GM12891 (cell line): ENCODE data around the genes FUCA1 and IL22RA1.

GRCh38 chr1:23224908-23225480 lies 7.7 kb upstream of the HTR1D start:
- RRBS: no CpG with 5 or more reads among the region's 14 CpGs

DNA sequence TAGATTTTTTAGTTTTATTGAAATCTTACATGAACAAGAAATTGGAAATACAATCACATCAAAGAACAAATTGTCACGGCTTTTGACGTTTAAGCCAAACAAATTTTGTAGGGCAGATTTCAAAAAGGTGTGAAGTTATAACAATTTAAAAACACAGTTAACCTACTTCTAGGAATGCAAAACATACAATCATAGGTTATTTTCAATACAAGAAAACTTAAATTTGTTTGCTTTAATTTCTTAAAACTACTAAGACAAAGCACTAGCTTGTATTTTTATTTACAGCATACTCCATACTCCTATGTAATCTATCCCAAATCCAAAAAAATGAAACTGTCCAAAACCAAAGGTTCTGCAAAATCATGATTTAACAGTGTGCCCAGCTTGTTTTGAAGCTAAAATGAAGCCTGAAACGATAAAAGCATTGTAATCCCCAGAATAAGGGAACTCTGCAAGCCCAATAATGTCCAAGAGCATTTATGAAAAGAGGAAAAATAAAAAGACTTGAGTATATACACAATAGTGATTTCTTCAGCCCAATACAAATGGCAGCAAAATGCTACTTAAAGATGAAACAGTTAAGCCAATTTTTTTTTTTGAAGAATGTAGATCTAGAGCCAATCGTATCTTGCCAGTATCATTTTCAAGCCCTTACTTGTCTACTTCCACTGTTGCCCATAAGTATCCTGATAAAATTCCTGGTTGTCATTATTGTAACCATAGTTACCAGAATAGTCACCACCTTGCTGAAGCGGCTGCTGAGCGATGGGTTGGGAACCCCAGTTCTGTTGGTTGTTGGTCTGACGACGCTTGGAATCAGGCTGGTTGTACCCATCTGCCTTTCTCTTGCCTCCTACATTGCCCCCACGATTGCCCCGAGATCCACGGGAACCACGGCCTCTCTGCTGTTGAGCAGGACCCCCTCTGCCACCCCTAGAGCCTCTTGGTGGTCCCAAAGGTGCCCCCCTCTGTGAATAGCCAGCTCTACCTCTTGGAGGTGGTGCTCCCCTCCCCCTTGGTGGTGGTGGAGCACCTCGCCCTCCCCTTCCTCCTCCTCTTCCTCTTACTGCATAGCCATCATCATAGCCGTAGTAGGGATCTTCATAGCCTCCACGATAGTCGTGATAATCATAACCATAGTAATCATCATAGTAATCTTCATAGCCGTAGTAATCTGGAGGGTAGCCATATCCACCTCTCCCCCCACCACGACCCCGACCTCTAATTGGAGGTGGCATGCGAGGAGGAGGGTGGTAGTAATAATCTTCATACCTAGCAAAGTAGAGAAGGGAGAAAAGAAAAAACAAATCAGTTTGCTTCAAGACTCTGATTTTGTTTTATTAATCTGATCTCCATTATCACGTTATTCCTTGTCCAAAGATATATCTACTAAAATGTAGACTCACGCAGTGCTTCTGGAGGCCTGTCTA lies 33.8 kb downstream of the HNRNPR start:
- RRBS: no CpG with 5 or more reads among the region's 22 CpGs

- RRBS: no CpG with 5 or more reads among the region's 11 CpGs
Observed at GRCh38 chr1:23366484-23367224, 3.0 kb downstream of the ZNF436 start.

GRCh38 chr1:23422969-23423338 lies 1.6 kb downstream of the TCEA3 start:
- RRBS: no CpG with 5 or more reads among the region's 6 CpGs

DNA sequence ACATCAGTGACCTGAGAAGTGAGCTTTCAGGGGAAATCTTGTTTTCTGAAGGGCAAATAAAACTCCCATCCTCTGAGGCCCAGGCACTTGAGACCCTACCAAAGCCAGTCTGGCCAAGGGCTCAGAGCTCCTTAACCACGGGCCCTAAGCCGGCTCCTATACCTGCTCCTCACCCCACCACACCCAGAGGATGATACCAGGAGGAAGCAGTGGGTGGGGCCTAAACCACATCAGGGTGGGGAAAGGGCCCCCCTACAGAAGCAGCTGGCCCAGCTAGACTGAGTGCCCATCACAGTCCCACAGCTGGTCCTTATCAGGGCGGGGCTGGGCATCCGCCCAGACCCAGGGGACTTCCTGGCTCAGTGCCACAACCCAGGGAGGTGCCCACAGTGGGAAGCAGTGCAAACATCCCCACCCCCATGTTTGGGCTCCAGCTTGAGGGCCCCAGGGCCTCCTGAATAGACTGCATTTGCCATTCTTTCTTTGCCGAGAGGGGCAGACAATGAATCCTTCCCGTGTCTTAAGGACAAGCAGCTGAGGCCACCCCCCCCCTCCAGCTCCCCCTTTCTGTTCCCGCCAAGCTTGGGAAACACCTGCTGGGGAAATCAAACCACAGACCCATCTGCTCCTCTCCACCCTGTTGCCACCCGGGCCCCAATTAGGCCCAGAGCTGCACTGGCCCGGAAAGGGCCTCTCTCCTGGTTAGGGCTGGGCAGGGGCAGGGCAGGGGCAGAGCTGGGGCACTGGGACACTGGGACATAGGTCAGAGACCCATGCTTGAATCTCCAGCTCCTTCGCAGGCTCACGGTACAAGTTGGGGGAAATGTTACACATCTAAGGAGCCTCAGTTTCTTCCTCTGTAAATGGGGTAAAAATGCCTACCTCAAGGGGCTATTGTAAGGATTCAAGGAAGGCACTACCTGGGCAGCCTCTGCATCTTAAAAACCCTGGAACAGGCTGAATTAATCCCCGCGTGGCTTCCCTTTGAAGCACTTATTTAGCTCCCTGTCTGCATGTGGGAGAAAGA lies 6.1 kb downstream of the E2F2 start:
- RRBS: no CpG with 5 or more reads among the region's 13 CpGs

- RRBS: 3% methylated on average over 8 of the region's 44 CpGs
Observed at GRCh38 chr1:23554062-23554777, 5.1 kb downstream of the ID3 start.

DNA sequence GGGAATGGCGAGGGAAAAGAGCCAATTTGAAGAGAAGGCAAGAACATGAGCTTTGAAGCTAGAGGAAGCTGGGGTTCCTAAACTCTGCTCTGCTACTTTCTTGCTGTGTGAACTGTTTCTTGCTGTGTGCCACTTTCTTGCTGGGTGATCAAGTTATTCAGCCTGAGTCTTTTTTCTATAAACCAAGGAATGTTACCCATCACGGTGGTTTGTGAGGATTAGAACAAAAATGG lies 3.7 kb downstream of the ID3 start:
- RRBS: no CpG with 5 or more reads among the region's 2 CpGs

DNA sequence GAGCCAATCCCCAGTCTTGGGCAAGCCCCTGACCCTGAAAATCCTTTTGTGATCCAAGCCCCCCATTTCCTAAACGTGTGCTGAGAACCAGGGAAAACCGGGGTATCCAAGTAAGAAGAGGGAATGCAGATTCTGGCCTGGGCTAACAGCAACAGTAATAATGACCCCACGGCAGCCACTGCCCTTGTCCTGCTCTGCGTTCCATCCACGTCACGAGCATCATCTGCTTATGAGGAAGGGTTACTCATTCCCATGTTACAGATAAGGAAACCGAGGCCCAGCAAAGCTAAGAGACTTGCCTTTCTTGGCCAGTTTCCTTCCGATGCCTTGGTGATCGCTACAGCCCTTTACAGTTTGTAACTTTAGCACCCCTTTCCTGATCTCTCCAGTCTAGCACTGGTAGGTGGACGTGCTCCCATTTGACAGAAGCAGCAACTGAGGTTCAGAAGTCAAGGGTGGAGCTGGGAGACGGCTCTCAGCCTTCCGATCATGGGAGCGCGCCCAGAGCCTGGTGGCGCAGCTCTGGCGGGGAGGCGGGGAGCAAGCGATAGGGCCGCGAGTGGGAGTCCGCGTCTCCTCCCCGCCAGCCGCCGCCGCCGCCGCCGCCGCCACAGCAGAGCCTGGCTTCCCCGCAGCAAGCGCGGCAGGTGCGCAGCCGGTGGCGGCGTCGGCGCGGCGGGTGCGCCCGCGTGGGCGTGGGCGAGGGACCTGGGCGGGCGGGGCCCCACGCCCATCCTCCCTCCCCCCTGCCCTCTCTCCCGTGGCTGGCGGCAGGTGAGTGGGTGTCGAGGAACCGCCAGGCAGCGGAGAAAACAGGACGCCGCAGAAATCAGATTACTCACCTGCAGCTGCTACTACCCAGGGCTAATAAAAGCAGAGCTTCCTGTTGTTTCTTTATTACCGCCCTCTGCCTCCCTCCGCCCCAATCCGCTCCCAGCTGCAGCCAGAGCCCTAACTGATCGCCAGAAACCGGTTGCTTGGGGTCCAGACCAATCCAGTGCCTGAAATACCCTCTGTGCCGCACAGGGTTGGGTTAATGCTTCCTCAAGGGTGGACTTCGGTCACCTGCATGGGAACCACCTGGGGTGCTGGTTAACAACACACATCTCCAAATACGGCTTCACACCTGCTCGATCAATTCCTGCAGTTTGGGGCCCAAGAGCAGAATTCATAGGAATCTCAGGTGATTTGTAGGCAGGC lies 60.1 kb upstream of the ID3 start:
- RRBS: no CpG with 5 or more reads among the region's 65 CpGs

DNA sequence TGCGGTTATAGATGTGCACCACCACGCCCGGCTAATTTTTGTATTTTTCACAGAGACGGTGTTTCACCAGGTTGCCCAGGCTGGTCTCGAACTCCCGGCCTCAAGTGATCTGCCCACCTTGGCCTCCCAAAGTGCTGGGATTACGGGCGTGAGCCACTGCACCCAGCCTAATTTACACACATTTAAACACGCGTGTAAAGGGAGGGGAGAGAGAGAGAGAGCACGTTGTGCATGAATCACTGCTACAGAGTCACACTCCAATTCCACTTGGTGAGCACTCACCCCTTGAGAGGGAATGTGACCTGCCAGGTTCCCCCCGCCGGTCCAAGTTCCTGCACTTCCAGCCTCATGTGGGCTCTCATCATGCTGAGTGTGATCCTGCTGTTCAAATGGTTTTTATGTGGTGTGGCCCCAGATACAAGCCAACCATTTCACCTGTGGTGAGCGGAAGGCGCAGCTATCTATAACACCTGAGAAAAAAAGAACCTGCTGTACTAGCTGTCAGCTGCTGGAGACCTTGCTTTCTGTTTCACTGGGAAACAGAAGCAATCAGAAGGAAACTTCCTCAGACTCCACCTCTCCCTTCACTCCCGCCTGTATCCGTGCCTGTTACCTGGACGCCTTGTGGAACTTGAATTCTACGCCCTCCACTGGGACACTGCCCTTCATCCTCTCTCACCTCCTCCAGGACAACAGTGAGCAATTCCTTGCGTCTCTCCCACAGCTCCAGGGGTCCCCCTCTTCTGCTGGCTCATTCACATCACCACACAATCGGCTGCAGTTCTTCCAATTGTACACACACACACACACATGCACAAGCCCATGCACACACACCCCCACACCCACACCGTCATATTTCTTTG lies 64.5 kb upstream of the RPL11 start:
- RRBS: no CpG with 5 or more reads among the region's 22 CpGs

- RRBS: 1% methylated on average over 10 of the region's 62 CpGs
Observed at GRCh38 chr1:23868136-23868842, at the start of gene FUCA1. Gene FUCA1 (minus strand): TSS chr1:23868290.

- RRBS: no CpG with 5 or more reads among the region's 2 CpGs
Observed at GRCh38 chr1:23963422-23964213, 4.0 kb downstream of the PNRC2 start.

DNA sequence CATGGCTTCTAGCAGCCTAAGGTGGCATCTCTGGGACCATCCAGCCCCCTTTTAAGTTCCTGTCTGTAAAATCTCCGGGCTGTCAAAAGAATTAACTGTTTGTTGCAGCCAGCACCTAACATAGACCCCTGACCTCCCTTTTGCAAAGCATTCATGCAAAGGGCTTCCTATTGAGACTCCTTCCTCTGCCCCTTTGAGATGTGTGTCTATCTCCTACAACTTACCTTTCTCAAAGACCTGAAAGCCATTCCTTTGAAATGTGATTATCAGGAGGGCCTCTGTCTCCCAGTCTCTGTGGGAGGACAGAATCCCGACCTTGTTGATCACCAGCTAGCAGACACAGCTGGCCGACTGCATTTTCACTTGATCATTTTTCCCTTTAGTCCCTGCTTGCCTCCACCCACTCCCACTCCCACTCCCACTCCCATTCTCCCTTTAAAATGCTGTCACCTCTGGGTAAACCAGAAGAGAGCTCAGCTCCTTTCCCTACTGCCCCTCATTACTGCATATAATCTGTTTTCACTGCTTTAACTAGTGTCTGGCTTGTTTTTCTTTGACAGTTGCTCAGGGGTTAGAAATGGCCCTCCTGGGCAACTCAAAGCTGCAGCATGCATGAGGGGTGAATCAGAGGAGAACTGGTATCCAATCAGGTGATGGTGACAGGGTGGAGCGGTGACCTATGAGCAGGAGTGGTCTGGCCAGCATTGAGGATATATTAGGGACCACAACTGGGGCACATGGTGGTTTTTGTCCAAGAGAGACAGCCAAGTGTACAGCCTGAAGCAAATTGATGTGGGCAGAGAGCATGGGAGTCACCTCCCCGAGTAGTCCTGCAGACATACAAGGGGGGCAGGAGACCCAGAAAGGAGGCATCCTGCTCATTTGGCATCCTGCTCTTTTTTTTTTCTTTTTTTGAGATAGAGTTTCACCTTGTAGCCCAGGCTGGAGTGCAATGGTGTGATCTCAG lies 42.4 kb upstream of the SRSF10 start:
- RRBS: no CpG with 5 or more reads among the region's 5 CpGs

- RRBS: no CpG with 5 or more reads among the region's 13 CpGs
Observed at GRCh38 chr1:24067975-24068513, 43.9 kb downstream of the MYOM3 start.

GRCh38 chr1:24105689-24106248 lies 6.2 kb downstream of the MYOM3 start:
- RRBS: no CpG with 5 or more reads among the region's 14 CpGs

DNA sequence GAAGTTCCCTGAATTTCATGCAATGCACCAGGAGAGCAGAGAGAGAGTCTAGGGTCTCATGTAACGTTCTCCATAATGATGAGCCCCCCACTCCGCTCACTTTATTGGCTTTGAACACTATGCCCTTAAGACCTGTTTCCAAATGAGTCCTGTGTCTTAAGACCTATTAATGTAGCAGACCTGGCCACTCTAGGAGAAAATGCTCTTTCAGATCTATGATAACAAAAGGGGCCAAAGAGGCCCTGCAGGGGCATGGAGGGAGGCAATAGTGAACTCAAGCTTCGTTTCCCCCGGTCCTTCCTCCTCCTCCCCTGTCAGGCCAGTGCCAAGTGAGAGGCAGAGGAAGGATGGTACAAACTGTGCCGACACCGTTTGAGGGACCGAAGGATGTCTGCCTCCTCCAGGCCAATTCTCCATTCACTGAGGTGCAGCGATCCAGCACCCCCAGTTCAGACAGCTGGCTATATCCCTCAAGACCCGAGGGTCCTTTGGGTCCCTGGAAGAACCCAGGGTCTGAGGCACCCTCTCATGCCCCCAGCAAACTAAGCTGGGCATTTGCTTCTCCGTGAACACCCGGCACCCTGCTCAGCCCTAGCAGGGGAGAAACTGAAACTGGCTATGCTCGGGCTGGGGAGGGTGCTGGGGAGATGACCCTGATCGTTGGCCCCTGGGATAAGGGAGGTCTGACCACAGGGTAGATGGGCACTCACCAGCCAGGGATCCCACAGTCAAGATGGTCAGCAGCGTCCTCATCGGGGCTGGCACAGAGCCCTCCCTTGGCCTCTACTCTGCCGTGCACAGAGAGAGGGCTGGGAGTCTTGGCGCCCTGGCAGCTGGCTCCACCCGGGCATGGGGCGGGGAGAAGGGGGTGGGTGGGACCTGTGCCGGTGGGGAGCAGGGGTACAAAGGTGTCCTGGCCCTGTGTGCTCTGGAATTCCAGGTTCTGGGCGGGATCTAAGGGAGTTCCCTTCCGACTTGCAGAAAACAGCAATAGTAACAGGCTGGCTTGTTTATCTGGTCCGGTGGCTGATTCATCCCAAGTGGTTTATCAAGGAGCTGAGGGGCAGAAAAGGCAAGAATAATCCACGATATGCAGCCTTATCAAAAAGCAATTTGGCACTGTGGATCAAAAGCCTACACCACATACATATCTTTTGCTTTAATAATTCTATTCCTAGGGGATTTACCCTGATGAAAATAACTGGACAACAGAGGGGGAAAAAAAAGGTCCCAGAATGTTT lies at the start of gene IL22RA1:
Gene IL22RA1 (minus strand): TSS at position 811 of the 1,241 bp plus-strand sequence.
- RRBS: no CpG with 5 or more reads among the region's 24 CpGs

DNA sequence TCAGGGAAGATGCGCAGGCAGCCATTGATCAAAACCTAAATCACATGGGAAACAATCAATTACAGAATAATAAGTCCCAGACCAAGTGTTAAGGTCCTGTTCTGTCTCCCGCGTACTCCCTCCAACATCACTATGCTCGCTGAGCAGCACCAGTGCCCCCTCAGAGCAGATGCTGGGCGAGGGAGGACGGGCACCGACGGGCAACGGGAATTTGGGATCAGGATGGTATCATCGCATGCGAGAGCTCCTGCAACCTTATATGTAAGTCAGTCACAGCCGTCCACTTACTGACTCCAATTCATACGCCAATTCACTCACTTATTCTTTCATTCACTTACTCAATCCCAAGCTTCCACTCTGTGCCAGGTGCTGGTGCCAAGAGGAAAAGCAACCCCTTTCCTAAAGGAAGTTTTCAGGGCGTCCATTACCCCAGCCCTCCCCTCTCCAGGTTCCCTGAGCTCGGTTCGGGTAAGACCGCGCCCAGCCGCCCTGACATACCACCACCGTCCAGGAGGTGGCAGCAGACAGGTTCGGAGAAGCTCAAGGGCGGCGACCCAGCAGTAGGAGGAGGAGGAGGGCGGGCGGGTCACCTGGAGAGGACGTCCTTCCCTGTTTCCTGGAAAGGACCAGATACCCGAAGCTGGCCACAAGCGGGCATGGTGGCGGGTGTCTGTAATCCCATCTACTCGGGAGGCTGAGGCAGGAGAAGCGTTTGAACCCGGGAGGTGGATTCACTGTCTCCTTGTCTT lies 7.4 kb upstream of the IL22RA1 start:
- RRBS: no CpG with 5 or more reads among the region's 32 CpGs

DNA sequence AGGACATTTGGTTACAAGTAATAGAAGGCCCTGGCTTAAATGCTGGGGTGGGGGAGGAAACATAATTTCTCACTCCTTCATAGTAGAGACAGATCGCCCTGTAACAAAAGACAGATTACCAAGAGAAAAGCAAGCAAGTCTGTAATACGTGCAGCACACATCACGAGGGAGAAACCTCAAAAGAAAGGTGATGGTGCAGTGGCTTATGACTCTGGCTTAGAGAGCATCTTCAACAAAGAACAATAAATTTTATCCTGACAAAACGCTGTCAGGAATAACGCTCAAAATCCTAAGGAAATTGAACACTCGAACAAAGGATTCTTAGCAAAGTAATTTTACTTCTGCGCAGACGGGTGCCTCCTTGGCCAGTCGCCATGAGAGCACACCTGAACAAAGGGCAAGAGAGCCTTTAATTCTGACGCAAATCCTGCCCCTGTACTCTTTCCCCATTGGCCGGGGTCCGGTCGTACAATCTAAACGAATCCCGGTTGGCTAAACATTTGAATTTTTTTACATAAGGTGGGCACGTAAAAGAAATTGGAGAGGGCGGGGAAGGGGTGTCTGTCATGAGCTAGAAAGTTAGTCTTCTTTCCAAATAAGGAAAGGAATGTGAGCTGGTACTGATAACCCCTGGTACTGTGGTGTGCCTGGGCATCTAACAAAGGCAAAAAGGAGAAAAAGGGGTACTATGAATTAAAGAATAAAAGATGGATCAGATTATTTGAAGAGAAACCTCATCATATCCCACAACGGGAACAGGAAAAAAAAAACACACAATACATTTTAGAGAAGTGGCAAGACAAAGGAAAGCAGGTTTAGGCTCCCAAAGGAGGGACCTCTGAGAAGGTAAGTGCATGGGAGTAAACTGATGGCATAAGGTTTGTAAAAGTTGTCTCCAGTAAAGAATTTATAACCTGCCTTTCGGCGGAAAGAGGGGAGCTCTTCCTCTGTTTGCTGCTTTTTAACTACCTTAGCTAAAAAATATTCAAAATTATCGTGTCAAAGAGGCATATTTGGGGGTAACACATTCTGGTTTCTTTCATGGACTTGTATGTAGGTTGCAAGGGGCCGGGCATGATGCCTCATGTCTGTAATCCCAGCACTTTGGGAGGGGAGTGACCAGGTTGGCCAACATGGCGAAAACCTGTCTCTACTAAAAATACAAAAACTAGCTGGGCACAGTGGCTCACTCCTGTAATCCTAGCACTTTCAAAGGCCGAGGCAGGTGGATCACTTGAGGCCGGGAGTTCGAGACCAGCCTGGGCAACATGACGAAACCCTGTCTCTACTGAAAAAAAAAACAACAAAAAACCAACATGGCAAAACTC lies 8.4 kb upstream of the IL22RA1 start:
- RRBS: no CpG with 5 or more reads among the region's 27 CpGs

GRCh38 chr1:24294234-24295434 lies 24.5 kb upstream of the GRHL3 start:
- RRBS: no CpG with 5 or more reads among the region's 19 CpGs

DNA sequence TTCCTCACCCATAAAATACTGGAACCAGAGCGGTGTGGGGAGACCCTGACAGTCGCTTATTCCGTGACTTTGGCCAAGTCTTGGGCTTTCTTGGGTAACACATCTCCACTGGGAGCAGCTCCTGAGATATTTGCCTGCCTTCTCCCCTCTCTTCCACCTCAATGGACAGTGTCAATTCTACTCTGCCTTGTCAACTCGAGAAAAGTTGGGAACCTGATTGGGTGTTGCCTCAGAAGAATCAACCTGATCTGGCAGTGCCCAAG lies 10.9 kb downstream of the NIPAL3 start:
- RRBS: no CpG with 5 or more reads among the region's 4 CpGs

DNA sequence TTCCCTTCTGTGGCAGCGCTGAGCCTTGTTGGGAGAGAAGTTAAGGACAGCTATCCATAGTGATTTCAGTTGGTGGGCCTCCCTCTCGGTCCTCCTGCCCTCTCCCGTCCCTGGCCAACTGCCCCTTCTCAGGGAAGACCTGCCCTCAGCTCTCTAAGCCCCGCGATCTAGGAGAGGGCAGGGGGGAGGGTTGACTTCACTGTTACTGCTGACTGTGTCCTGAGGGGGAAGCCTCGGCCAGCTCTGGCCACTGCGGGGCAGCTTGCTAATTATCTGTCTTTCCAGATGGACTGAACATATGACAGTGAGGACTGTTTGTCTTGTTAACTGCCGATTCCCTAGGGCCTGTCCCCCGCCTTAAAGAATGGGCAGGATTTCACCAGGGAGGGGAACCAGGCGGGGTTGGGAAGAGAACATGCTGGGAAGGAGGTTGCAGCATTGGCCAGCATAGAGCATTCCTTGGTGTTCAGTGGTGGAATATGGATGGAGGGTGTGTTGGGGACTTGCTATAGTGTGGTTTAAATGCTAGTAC lies 22.8 kb downstream of the NIPAL3 start:
- RRBS: no CpG with 5 or more reads among the region's 10 CpGs